H9 (cell line): ENCODE measurements around the genes TNFRSF12A and ZNF200.

DNA sequence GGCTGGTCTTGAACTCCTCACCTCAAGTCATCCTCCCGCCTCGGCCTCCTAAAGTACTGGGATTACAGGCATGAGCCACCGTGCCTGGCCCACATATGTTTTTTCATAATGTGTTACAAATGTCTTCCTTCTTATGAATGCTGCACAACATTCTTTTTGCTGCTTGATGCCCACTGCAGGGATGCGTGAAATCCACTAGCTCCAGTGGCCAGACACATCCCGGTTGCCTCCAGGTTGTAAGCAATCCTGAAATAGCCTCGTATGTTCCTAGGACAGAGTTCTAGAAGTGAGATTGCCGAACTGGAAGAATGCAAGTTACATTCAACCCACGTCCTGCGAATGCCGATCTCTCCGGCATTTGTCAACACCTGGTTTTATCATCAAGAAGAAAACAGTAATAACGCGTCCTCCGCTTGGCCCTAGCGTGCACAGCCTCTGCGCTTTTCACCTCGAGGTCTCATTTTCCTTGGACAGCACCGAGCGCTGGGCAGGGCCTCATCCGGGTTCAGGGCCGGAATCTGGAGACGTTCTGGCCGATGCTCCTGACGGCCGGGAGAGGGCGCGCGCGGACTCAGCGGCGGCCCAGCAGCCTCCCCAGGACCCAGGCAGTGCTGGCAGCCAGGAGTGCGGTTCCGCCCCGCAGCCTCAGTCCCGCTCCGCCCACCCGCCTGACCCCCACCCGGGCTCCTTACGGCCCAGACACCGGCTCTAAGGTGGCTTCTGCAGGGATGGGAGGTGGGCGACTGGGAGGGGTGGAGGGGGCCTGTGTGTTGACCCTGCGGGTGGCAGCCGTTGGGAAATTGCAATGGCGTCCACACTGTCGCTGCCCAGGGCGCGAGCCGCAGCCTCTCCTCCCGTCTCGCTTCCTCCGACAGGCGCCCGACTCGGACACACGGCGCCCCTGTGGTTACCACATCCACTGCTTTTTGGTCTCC lies 7.7 kb upstream of the FLYWCH1 start:
- PRO-cap, result bidirectional peak, plus-strand start at position 604 of the sequence, minus-strand start at position 459 of the sequence

GRCh38 chr16:2905849-2906428 lies 5.8 kb upstream of the FLYWCH1 start:
- PRO-cap, result no peak

DNA sequence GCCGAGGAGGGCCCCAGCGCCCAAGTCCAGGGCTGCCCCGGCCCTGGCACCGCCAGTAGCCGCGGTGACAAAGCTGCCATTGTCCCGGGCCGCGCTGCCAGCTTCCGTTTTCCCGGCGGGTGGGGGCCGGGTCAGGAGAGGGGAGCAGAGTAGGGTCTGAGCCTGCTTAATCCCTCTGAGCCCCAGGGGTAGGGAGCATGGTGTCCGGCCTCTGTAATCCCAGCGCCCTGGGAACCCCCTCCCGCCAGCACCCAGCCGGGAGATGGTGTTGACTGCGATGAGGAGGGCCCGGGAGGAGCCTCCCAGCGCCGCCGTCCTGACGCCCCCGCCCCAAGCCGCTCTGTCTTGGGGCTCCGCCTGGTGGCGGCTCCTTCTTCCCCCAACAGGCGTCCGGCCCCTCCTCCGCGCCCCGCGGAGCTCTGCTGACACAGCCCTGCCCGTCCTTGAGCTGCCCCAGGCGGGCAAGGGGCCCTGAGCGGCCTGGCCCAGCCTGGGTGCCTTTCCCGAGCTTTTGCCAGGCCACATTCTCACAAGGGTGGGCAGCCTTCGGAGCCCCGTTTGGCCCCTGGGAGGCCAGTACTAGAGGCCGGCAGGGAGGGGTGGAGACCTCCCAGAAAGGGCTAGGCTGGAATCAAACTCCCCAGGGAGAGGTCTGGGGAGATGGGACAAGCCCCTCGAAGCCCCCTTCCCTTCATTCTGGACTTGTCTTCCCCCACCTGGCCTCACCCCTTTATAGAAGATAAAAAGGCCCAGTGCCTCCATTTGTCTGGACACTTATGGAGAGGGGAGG lies 959 bp downstream of the PAQR4 start:
- PRO-cap, result bidirectional peak, plus-strand start at position 258 of the sequence, minus-strand start at position 347 of the sequence

GRCh38 chr16:3020111-3020640 lies at the start of gene TNFRSF12A:
Gene TNFRSF12A, plus strand, starts transcription at chr16:3020368.
- PRO-cap, result bidirectional peak, plus-strand start at chr16:3020368, minus-strand start at chr16:3020231

DNA sequence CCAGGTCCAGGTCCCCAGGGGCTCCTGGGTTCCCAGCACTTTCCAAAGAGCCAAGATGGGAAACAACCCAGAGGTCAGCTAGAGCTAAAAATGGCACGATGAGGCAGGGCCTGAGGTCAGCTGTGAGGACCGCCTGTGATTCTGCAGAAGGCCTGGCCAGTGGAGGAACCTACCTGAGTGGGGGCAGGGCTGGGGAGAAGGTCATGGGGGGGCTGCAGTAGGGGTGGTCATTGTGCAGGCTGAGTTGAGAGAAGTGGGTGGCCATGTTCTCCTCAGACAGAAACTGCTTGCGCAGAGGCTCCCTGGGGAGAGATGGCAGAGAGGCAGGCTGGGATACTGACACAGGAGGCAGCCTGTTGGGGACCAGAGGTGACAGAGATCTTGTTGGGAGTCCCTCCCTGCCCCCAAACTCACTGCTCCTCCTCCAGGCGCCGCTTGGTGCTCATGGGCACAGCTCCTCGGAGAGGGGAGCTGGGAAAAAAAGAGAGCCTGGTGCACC lies 633 bp downstream of the HCFC1R1 start:
- PRO-cap, result bidirectional peak, plus-strand start at position 38 of the sequence, minus-strand start outside the sequence

GRCh38 chr16:3038218-3038726 lies 1.5 kb upstream of the BICDL2 start:
- PRO-cap, result bidirectional peak, plus-strand start at chr16:3038499, minus-strand start at chr16:3038498

DNA sequence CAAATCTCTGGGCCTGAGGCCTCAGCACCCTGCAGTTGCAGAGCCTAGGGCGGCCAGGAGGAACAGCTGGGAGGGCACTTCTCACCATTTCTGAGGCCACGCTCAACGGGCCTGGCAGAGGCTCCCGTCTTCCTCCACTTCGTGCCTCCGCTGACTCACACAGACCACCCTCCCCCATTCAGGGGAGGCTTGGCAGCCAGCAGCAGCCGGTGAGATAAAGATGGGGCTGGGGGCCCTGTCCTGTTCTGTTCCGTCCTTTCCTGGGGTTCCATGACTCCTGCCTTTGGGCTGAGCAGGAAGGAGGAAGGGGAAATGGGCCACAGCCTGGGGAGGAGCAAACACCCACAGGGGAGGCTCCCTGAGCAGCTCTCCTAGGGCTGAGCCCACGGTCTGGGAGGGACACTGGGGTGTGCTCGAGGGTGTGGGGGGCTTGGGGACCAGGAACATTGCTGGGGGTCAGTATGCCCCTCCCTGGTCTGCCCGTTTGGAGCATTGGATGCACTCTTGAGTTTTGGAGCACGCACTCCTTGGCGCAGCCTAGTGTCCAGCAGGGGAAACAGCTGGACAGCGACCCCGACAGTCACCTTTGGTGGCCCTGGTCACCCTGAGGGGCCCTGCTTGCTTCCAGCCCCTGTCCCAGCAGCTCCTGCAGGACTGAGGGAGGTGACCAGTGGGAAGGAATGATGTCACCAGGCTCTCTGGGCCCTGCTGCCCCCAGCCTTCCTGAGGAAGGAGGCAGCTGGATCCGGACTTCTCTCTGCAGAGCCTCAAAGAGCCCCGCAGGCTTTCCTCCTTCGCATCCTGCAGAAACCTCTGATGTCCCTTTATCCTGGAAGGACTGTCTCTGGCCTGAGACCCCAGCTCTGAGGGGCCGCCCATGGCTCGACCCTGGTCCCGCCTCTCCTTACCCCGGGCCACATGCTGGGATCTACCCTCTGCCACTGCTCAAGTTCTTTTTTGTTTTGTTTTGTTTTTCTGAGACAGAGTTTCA lies 12.0 kb downstream of the ZSCAN10 start:
- PRO-cap, result no peak

DNA sequence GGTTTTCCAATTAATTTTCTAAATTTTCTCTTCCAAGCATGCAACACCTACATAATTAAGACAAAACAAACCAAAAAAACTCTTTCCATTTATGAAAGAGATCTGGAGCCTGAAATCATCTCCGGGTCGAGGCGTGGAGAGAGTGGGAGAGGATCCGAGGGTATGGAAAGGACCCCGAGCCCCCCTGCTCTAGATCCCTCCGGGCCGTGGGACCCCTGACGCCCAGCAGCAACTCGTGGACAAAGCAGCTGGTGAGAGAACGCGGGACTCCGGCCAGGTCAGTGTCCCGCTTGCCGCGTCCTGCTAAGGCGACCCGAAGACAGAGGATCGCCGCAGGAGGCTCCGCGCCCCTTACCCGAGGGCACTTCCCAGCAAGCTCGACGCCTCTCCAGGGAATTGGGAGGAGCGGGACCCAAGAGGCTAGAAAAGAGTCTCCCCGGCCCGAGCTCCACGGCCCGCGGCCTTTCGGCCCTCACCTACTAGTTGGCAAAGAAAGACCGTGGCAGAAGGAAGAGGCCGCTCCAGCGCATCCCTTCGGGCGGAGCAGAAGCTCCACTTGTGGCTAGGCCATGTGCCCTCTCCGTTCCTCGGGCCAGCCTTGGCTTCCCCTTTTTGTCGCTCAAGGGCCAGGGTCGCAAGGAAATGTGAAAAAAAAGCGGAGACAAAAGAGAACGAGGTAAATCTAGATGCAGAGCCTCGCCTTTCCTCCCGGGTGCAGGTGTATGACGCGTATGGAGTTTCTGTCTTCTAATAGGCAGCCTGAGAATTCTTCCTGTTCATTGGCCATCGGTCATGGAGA lies 476 bp upstream of the ZNF213 start:
- PRO-cap, result bidirectional peak, plus-strand start at position 254 of the sequence, minus-strand start at position 250 of the sequence; bidirectional peak, plus-strand start outside the sequence, minus-strand start at position 724 of the sequence

DNA sequence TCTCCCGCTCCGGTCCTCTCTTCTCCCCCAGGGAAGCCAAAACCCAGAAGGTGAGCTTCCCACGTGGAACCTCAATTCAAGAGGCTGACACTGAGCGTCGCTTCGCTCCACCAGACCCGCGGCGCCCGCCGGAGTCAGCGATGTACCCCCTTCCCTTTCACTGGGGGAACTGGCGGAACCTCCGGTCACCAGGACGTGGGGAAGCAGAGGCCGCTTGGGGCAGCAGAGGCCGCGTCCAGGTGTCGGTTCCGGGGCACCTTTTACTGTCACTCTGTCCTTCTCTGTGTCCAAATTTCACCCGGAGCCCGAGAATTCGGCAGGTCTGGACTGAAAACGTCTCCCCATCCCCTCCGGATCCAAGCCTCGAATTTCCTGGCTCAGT lies 48.4 kb downstream of the ZNF213 start:
- PRO-cap, result no peak

- PRO-cap, result bidirectional peak, plus-strand start at chr16:3235266, minus-strand start at chr16:3235126
Observed at GRCh38 chr16:3234920-3235743, at the start of gene ZNF200. Gene ZNF200, minus strand, starts transcription at chr16:3235158.

- PRO-cap, result no peak
Observed at GRCh38 chr16:3259050-3259440, 2.6 kb upstream of the MEFV start.

GRCh38 chr16:3282148-3282696 lies 1.1 kb upstream of the ZNF263 start:
- PRO-cap, result bidirectional peak, plus-strand start at chr16:3282638, minus-strand start at chr16:3282520

DNA sequence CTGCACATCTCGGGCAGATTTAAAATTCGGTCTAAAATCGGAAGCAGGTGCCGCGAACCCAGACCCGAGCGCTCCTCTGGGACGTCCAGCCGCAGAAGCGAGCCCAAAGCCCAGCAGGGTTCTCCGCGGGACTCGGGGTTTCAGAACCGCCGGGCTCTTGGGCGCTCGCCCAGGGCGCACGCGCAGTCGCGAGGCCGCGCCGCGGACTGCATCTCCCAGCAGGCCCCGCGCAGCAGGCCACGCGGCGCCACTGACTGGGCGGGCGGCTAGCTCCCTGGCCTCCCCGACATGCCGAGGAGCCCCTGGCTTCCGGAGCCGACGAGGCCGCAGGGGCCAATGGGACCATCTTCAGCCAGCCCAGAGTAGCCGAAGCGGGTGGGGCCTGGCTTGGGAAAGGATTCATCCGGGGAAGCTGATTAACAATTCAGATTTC lies 578 bp upstream of the ZNF263 start:
- PRO-cap, result no peak

DNA sequence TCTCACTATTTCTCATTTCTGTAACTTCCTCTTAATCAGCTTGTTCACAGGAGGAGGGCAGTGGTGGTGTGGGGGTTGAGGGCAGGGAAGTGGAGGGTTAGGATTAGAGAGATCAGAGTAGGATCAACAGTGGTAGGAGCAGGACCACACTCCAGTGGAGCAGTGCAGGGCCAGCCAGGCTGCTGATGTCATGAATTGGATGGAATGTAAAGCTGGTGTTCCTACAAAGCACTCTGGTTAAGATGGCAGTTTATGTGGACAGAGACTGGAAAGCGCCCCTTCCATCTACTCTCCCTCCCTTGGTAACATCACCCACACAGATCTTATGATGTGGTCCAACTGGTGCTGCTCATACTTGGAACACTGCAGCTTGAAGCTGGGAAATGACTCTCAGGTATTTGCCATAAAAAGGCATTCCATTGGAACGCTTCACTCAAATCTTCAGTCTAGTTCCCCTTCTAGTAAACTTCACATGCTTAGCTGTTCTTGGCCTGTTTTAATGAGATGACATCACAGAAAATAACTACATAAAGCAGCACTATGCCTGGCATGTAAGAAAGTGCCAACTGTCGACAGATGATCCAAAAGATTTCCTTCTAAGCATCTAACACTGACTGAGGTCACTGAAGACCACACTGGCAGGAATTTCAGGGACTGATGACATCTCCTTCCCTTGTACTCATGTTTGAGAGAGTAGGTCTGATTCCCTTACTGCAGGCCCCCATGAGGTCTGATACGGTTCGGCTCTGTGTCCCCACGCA lies 9.2 kb downstream of the ZNF263 start:
- PRO-cap, result no peak

DNA sequence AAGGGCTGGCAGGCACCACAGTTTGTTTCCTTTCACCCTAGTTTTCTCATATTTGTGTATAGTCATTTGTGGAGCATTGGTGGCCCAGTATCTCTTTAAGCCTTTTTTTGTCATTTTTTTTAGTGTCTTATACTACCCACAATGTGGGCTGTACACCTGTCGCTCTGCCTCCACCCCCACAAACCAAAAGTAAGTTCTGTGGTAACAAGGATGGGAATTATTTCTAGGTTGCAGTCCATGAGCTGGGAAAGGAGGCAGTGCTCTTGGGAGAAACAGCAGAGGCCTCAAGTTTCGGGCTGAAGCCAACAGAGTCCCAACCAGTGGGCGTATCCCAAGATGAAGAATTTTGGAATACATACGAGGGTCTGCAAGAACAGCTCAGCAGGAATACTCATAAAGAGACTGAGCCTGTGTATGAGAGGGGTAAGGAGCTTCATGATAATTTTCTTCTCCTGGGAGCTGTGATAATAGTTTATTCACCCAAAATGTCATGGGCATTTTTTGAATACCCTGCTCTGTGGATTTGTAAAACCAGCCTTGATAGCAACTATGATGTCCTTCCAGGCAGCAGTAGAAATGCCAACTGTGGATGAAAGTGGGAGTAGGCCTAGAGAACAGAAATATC lies 6.3 kb downstream of the ZNF75A start:
- PRO-cap, result no peak

DNA sequence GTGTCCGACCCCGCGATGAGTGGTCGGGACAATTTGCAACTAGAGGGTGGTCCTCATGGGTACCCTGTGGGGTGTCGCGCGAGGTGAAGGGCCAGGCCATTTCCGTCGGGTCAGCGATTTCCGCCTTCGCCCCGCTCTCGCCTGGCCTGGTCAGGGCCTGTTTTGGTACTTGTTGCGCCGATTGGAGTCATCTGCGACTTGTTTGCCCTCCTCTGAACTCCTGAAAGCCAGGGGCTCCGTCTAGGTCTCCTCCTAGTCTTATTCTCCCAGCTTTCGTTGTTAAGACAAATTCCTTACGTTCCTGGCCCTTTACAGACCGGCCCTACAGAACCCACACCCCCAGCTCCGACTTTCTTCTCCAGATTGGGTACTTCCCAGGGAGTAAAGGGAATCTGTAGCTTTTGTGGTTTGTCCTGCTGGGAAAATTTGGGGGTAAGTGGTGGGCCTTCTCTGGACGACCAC lies 15.0 kb downstream of the NAA60 start:
- PRO-cap, result bidirectional peak, plus-strand start at position 312 of the sequence, minus-strand start at position 228 of the sequence

DNA sequence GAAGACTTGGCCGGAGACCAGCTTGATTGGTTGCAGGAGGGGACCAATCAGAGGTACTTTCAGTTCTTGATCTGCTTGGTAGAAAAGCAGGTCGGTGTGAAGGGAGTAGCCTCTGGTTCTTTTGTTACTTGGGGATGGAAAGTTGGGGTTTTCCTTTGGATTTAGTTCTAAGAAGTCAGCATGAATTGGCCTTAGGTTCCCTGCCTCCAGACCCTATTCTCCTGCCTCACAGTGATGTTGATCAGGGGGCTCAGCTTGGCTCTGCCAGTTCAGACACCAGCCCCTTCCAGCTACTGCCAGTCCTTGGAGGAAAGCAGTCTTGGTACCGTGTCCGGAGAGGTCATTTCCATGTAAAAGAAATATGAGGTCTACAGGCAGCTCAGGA lies 24.7 kb downstream of the NAA60 start:
- PRO-cap, result no peak

DNA sequence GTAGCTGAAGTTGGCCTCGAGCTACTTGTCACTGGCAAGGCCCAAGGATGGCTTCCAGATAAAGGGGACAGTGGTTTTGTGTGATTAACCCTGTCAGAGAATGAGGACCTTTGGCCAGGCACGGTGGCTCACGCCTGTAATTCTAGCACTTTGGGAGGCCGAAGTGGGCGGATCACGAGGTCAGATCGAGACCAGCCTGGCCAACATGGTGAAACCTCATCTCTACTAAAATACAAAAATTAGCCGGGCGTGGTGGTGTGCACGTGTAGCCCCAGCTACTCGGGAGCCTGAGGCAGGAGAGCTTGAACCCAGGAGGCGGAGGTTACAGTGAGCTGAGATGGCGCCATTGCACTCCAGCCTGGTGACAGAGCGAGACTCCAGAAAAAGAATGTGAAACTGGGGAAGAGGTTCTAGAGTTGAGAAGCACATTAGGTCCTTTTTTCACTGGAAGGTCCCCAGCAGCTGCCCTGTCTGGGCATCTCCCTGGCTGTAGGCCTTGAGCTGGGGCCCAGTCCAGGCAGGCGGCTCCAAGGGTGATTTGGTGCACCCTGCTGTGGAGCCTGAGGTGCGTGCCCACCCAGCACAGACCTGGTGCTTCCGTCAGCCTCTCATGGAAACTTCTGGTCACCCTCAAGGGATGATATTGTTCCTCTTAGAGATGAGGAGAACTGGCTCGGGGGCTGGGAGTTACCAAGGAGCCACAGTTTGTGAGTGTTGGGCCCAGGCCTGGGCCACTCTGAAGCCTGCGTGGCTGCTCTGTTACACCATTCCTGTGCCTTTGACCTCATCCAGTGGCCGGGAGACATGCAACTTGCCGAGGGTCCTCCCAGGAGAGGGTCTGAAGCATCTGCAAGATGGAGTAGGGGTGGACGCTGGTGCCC lies 8.0 kb downstream of the C16orf90 start:
- PRO-cap, result no peak

DNA sequence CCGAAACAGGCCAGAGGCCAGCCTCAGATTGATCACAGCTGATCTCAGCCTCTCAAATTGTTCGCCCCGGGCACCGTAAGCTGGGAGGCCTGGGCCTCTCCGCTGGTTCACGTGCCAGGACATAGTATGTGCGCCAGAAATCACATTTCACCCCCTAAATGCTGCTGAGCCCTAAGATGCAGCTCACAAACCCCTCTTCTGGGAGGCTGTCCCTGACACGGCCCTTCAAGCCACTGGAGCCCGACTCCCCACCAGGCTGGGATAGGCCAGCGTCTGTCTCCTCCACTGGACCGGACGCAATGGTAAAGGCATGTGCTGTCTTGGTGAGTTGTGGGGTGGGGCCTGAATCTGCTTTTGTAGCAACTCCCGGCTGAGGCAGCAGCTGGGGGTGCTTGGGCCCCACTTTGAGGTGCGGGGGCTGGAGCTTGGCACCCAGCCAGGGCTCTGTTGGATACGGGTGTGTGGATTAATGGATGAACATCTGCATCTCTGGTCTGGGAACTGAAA lies 3.4 kb upstream of the NLRC3 start:
- PRO-cap, result no peak

DNA sequence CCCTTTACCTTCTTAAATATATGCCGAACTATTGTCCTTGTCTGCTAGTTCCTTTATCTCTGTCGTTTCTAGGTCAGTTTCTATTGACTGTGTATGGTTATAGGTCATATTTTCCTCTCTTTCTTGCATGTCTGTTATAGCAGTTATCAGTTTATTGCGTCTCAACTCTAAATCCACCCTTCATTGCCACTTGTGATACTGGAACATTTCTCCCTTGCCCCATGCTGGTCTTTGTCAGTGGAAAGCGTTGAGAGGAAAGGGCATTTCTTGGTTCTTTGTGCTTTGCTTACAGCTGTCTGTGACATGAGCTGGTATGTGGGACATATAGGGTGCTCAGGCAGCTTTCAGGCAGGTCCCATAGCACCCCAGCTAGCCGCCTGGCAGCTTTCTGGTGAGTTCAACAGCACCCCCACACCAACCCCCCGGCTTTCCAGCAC lies 15.5 kb upstream of the DNASE1 start:
- PRO-cap, result no peak